ENCODE data around the genes FCER1A, PEA15, CD48, ARHGAP30 and USP21.

- PRO-cap, 2 experiments, result no peak in any of the 2 experiments
Measured at GRCh38 chr1:159302084-159302466, at the start of gene FCER1A. TSS of gene FCER1A (plus strand) at chr1:159302336.

GRCh38 chr1:159465379-159465715, 25.8 kb downstream of the OR10J1 start:
- PRO-cap, 2 experiments, result no peak in any of the 2 experiments

- PRO-cap, 2 experiments, result no peak in any of the 2 experiments
Measured at GRCh38 chr1:159886314-159886897, 13.6 kb downstream of the CFAP45 start.

DNA sequence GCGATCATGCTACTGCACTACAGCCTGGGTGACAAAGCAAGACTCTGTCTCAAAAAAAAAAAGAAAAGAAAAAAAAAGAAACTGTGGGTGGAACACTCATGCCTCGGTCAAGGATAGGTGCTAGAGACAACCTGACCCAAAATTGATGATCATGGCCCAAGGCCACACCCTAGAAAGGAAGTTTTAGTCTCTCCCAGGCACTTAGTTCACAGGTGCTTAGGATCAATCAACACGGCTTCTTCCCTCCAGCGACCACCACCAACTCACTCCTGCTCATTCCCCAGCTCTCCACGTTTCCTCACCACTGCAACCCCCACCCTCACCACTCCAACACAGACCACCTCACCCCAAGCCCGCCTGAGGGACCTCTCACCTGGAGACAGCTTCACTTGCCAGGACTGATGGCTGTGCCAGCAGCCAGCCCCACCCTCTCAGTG, 7.9 kb downstream of the TAGLN2 start:
- PRO-cap, 2 experiments, result no peak in any of the 2 experiments

DNA sequence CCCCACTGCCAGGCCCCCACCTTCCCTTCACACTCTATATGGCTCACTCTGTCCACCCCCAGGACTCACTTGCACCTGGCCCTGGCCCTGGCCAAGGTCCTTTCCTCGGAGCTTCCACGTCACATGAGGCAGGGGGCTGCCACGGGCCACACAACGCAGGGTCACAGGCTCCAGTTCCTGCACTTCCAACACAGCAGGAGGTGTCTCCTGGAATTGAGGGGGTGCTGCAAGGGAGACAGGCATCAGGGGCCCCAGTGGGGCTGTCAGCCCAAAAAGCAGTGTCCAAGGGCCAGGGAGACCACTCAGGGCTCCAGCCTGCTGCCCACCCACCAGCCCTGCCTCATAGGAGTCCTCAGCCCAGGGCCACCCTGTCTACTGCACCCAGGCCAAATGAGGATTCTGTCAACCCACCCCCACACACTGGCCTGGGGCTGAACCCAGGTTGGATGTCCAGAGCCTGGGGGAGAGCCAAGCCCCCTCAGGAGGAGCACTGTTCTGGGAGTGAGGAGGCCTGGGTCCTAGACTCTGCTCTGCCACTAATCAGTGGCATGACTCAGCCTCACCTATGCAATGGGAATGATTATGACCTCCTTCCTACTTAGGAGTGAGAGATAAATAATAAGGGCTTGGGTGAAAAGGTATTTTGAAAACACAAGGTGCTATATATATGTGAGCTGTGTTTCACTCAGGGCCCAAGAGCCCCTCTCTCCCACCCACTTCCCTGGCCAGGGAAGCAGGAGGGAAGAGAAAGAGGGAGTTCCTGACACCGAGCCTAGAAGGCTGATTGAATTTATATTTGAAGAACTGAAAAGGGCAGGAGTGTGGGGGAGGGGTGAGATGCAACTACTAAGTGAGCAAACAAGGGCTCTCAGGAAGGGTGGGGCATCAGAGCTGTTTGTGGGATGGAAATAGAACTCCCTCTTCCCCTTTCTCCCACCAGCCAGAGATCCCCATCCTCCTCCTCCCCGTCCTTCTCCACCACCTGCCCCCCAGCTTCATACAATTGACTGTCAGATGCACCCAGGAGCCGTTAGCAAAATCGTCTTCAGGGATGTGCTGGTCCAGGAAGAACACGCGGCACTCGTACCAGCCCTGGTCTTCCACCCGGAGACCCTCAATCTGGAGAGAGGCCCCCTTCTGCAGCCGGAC, 8.4 kb downstream of the IGSF9 start:
- PRO-cap, 2 experiments, result no peak in any of the 2 experiments

DNA sequence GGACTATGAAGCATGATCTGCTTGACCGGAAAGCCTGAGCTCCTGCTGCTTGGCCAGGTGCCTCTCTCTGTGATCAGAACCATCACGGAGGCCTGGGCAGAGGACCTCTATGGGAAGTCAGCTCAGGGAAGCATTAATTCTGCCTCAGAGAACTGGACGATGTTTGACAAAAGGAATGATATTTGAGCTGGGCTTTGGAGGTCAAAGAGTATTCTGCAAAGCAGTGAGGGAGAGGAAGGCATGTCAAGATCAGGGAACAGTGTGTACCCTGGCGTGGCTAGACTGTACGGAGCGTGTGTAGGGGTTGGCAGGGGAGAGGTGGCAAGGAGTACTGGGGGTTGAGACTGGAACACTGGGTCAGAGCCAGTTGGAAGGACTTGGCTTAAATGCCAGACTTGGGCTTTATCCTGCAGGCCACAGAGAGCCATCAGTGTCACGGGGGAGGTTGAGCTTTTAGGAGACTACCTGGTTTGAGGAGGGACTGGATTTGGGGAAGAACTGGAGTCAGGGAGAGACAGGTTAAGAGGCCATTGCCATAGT, 16.4 kb downstream of the ATP1A2 start:
- PRO-cap, 2 experiments, result no peak in any of the 2 experiments

GRCh38 chr1:160191689-160192159, 1.3 kb downstream of the CASQ1 start:
- PRO-cap, 2 experiments, result no peak in any of the 2 experiments

DNA sequence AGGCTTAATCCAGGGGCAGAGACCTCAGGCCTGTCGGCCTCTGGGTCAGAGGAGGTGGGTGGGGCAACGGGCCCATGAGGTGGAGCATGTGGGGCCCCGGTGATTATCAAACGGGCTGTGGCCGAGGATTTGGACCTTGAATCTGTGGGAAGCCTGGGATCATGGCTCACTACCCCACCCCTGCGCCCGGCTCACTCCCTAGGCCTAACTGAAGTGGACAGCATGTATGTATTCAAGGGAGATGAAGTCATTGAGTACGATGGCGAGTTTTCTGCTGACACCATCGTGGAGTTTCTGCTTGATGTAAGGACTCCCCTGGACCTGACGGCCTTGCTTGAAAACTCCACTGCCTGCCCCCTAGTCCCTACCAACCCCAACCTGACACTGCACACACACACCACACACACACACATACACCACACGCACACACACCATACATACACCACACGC, 3.2 kb downstream of the CASQ1 start:
- PRO-cap, 2 experiments, result no peak in any of the 2 experiments

- PRO-cap, 2 experiments, result peak in 2 of 2 experiments; most common plus-strand start chr1:160205384 (in 1); most common minus-strand start chr1:160205218 (in 1)
Measured at GRCh38 chr1:160204936-160205632, at the start of gene PEA15. TSS of gene PEA15 (plus strand) at chr1:160205384.

- PRO-cap, 2 experiments, result no peak in any of the 2 experiments
Measured at GRCh38 chr1:160215795-160216904, 11.0 kb downstream of the PEA15 start.

GRCh38 chr1:160260281-160261039, 1.9 kb downstream of the DCAF8 start:
- PRO-cap, 2 experiments, result no peak in any of the 2 experiments

GRCh38 chr1:160376446-160376945, 9.6 kb downstream of the NHLH1 start:
- PRO-cap, 2 experiments, result no peak in any of the 2 experiments

DNA sequence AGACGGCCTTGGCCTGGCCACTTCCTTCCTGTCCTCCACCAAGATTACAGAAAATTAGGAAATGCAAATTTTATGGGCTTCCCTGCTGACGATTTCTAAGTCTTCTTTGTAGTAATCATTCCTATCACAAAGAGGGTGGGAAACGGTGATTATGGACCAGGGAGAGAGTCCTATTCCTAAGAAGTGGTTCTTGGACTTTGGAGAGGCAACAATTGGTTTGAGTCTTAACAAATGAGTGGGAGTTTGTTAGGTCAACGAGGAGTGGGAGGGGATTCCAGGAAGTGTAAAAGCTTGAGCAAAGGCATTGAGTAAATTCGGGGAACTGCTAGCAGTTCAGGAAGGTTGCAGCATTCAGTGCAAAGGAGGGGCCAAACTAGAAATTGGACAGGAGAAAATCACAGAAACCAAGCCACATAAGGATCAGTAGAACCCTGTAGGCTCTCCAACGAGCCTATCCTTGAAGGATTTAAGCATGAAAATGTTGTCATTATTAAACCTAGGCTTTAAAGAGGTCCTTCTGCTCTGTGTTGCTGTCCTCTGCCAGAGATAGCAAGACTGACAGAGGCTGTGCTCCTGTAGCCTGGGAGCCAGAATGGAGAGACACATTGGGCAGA, 18.9 kb upstream of the SLAMF1 start:
- PRO-cap, 2 experiments, result no peak in any of the 2 experiments

DNA sequence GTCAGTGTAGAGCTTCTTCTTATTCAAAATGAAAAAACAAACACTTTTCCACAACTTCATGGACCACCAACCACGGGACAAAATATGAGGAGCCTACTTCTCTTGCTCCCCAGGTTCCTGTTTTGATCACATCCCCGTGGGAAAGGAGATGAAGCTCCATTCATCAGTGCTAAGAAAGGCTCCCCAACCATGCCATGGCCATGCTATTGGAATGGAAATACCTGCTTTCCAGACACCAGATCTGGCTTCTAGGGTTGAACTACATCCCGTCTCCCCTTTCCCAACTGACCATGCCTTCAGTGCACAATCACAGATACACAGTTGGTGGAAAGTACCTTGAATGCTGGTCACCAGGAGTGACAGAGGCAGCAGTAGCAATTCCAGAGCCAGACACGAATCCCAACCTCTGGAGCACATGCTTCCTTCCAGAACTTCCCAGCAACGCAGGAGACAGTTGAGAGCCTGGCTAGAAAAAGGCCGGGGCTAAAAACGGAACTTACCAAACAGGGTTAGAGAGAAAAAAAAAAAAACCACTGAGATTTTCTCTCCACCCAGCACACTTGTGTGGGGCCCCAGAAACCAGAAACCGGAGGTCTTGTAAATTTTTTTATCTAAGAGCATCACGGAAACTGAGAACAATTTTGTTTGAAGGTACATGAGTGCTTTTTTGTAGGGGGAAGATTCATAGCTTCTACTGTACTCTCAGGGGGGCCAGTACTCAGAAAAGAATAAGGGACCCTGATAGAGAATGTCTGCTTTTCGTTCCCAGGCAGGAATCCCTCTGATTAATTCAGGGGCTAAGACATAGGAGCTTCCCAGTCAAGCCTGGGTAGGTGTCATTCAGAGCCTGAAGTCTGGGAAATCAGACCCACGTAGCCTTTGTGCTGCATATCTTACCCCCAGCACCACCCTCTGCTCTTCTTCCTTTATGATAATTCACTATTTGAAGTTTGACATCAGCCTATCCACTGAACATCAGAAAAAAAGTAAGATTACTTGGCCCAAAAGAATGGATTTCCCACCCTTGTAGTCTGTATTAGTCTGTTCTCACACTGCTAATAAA, at the start of gene CD48:
CD48 (minus strand) TSS at position 476 of the 1,063 bp plus-strand sequence.
- PRO-cap, 2 experiments, result peak in 1 of 2 experiments; most common minus-strand start position 476 of the sequence (in 1)

GRCh38 chr1:160756072-160756615, 17.1 kb downstream of the SLAMF7 start:
- PRO-cap, 2 experiments, result no peak in any of the 2 experiments

GRCh38 chr1:161022032-161022454, 1.1 kb upstream of the F11R start:
- PRO-cap, 2 experiments, result no peak in any of the 2 experiments

DNA sequence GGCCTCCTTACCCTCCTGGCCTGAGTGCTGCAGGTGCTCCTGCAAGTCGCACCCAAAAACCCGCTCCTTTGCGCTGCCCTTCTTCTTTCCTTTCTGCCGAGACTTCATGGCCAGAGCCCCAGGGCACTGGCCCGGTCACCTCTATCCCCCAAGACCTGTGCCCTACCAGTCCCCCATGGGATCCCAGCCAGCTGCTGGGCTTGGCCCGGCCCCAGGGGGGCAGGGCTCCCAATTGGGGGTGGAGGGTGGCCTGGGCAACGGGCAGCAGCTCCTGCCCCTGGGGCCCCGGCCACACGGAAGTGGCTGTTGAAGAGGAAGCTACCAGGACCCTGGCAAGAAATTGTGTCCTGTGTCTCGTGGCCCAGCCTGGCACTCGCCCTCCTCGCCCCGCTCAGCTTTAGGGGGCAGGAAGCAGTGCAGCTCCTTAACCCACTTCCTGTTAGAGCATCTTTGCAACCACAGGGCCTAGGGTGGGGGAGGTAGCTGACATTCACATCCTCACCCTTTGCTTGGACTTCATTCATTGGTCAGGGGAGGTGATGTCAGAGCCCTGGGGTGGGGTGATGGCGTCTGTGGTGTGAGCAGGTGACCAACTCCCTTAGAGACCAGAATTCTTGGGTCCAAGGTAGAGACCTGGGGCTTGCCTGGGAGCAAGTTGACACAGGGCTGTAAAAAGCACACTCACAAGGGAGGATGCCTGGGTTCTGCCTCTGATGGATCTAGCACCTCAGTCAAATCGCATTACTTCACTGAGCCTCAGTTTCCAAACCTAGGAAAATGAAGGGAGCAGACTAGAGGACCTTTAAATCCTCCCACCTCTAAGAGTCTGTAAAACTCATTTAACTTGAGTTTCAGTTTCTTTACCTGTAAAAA, at the start of gene ARHGAP30:
ARHGAP30 (minus strand) TSS at position 375 of the 873 bp plus-strand sequence.
- PRO-cap, 2 experiments, result peak in 2 of 2 experiments; most common plus-strand start position 608 of the sequence (in 1); most common minus-strand start position 393 of the sequence (in 1)

DNA sequence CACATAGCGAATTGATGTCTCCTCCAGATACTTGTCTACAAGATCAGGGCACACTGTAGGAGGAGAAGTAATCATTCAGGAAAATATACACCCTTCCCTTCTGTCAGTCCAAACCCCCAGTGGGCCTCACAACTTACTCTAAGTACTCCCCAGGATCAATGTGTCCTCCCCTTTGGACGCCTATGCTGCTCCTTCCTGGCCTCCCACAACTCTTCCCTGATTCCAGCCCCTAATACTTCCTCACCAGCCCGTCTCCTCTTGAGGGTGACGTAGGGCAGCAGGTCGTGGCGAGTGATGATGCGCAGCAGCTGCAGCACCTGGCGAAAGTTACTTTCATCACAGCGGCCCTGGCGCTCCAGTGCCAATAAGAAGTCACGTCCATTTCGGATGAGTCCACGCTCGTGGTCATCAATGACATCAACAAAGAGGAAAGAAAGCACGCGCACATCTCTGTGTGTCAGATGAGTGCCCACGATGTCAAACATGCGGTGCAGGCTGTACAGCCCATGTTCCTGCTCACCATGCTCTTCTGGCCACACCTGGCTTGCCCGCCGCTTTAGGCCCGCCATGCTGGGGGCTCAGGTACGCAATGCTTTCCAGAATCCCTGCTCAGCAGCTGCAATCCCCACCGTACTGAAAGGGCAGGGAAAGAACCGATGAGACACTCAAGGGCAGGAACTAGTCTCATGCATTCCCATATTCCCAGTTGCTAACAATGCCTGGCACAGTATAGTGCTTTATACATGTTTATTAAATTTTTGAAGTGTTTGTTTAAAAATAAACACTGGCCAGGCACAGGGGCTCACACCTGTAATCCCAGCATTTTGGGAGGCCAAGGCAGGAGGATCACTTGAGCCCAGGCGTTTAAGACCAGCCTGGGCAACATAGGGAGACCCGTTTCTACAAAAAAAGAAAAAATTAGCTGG, 6.3 kb downstream of the NIT1 start:
- PRO-cap, 2 experiments, result no peak in any of the 2 experiments

GRCh38 chr1:161158916-161159599, at the start of gene USP21:
TSS of gene USP21 (plus strand) at chr1:161159500.
- PRO-cap, 2 experiments, result peak in 2 of 2 experiments; most common plus-strand start chr1:161159487 (in 1); most common minus-strand start chr1:161159406 (in 2)

DNA sequence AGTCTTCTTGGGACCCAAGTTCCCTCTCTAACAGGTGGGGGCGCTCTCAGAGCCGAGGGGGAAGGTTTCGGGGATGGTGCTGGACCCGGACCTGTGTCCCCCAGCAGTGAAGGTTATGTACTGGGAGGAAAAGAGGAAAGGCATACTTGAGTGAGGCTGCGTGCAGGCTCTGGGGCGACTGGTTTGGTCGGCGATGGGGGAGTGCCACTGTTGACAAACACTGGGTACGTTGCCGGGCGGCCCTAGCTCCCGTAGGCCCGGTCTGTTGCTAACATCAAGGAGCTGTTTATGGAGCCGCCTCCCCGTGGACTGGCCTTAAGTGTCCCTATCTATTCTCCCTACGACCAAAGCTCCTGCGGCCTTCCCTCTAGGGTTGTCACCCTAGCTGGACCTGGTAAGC, 446 bp upstream of the PPOX start:
- PRO-cap, 2 experiments, result peak in 2 of 2 experiments; most common plus-strand start position 49 of the sequence (in 1); most common minus-strand start position 185 of the sequence (in 2)